ENCODE measurements around a stretch of chr22.

DNA sequence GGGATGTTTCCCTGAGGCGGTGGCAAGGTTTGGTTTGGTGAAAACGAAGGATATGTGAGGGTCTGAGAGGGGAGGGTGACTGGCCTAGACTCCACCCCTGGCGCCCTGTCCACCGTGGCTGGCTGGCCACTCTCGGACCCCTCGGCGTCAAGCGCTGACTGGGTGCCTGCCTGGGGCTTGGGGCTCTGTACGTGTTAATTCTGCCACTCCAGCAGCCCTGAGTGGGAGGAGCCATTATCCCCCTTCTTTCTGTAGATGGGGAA lies 70.9 kb upstream of the PPARA start:
- RRBS: no CpG with 5 or more reads among the region's 9 CpGs

- RRBS: no CpG with 5 or more reads among the region's 18 CpGs
Observed at GRCh38 chr22:46103107-46103698, 47.1 kb upstream of the PPARA start.

DNA sequence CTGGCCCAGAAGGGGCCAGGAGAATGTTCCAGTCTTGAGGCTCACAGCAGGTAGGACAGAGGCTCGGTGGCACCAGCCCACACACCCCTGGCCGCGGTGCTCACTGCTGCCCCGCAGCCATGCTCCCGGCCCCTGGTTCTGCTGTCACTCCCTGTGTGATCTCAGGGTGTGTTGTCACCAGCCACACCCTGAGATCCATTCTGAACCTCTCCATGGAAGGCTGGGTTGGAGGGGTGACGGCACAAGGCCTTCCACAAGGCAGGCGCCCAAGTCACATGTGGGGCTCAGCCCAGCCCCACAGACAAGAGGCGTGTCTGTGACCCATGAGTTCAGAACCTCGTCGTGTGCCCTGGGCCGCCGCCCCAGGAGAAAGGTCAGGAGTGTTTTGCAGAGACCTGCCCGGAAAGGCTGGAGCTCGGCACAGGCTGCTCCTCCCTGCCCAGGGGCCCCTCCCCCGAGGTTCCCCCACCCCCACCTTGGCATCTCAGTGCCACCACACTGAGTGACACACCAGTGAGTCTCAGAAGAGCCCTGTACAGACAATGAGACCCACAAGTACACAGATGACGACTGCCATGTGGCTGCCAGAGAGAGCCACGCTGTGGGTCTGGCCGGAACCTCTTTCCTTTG lies 23.9 kb upstream of the PPARA start:
- RRBS: 97% methylated on average over 2 of the region's 18 CpGs

GRCh38 chr22:46155944-46156569 lies 5.7 kb downstream of the PPARA start:
- RRBS: no CpG with 5 or more reads among the region's 6 CpGs

DNA sequence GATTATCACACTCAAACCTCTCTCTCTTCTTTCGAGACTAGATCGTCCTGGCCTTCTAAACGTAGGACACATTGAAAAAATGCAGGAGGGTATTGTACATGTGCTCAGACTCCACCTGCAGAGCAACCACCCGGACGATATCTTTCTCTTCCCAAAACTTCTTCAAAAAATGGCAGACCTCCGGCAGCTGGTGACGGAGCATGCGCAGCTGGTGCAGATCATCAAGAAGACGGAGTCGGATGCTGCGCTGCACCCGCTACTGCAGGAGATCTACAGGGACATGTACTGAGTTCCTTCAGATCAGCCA lies 15.0 kb downstream of the CDPF1 start:
- RRBS: 56% methylated on average over 1 of the region's 12 CpGs

- RRBS: 7% methylated on average over 18 of the region's 115 CpGs
Observed at GRCh38 chr22:46262389-46263240, 528 bp downstream of the PKDREJ start.

DNA sequence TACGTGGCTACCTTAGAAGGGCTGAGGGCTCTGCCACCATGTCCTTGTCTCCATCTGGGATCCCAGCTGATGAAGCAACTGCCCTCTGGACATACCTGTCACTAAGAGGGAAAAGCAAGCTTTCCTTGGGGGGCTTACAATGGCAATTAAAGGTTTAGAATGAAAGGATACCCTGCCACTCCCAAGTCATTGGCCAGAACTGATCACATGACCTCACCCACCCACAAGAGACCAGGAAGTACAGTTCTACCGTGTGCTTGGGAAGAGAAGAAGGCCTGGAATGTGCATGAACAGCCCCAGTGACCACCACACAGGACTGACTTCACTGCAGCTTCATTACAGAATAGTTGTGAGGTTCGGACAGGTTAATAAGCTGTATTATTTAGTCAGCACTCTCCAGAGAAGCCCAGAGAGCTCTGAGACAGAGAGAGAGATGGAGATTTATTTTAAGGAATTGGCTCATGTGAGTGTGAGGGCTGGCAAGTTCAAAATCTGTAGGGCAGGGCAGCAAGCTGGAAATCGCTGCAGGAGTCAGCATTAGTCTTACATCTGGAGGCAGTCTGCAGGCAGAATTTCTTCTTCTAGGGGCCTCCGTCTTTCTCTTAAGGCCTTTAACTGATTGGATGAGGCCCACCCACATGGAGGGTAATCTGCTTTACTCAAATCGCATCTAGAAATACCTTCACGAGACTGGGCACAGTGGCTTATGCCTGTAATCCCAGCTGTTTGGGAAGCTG lies 8.1 kb downstream of the TTC38 start:
- RRBS: no CpG with 5 or more reads among the region's 7 CpGs

- RRBS: 60% methylated on average over 1 of the region's 28 CpGs
Observed at GRCh38 chr22:46280571-46281761, 13.2 kb downstream of the TTC38 start.

DNA sequence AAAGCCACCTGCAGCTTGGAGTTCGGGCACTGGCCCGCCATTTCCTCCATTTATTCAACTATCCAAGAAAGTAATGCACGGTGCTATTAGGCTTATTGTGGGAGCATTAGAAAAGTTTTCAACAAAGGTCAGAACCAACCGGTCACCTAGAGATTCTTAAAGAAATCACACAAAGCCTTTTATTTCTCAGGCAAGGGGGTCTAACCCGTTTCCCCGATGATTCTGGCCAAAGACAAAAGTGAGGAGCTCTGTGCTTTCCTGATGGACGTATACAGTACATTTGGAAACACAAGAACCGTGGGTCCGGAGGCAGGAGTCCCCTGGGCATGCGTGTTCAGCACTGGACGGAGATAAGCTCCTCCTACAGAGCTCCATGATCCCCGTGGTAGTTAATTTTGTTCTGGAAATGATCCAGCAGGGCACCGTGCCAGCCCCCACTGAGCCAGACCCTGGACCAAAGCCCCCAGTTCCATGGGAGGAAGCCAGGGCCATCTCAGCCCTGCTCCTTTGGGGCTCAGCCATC lies 83.2 kb downstream of the TRMU start:
- RRBS: no CpG with 5 or more reads among the region's 13 CpGs

DNA sequence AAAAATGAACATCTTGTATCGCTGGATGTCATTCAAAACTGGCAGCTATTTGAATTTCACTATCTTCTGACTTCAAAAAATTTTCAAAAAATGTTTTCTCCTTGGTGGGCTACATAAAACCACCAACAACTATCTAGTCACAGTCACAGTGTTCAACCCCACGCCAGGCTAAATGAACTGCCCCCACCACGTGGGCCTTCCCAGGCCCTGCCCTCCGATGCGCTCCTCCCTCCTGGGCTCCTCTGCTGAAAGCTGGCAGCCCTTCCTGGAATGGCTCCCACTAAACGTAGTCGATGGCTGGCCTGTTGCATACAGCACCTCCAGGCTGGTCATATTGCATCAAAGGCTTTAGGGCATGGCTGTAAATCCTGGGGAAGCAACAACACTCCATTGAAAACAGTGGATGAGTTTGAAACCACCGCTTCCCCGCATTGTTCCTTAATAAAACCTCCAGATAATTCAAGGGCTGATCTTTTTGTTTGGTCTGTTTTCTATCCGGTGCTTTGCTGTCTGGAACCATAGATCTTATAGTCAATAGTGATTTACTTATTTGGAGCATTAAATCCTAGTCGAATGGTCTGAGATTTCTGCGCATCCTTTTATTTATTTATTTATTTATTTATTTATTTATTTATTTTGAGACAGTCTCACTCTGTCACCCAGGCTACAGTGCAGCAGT lies 6.7 kb downstream of the CELSR1 start:
- RRBS: no CpG with 5 or more reads among the region's 12 CpGs

- RRBS: no CpG with 5 or more reads among the region's 17 CpGs
Observed at GRCh38 chr22:46581505-46582353, 38.5 kb upstream of the GRAMD4 start.

DNA sequence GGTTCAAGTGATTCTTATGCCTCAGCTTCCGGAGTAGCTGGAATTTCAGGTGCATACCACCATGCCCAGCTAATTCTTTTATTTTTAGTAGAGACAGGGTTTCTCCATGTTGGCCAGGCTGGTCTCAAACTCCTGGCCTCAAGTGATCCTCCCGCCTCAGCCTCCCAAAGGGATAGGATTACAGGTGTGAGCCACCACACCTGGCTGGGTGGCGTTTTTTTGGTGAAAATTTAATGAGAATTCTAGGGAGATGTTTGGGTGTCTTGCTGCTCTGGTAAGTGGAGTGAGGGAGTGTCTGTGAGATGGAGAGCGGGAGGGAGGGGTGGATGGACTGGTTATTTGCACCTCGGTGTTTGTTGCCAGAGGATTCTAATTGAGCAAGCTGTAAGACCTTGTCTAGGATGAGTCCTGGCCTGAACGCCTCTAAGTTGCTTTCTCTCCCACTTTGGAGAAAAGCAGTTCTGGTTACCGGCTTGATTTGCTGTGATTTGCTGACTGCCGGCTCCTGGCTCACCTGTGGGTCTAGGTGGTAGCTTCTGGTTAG lies 22.0 kb upstream of the GRAMD4 start:
- RRBS: no CpG with 5 or more reads among the region's 8 CpGs

- RRBS: 8% methylated on average over 2 of the region's 18 CpGs
Observed at GRCh38 chr22:46612796-46613300, 7.3 kb upstream of the GRAMD4 start.

- RRBS: 33% methylated on average over 3 of the region's 25 CpGs
Observed at GRCh38 chr22:46613301-46614054, 6.7 kb upstream of the GRAMD4 start.

- RRBS: 54% methylated on average over 2 of the region's 18 CpGs
Observed at GRCh38 chr22:46618687-46619183, 1.5 kb upstream of the GRAMD4 start.

DNA sequence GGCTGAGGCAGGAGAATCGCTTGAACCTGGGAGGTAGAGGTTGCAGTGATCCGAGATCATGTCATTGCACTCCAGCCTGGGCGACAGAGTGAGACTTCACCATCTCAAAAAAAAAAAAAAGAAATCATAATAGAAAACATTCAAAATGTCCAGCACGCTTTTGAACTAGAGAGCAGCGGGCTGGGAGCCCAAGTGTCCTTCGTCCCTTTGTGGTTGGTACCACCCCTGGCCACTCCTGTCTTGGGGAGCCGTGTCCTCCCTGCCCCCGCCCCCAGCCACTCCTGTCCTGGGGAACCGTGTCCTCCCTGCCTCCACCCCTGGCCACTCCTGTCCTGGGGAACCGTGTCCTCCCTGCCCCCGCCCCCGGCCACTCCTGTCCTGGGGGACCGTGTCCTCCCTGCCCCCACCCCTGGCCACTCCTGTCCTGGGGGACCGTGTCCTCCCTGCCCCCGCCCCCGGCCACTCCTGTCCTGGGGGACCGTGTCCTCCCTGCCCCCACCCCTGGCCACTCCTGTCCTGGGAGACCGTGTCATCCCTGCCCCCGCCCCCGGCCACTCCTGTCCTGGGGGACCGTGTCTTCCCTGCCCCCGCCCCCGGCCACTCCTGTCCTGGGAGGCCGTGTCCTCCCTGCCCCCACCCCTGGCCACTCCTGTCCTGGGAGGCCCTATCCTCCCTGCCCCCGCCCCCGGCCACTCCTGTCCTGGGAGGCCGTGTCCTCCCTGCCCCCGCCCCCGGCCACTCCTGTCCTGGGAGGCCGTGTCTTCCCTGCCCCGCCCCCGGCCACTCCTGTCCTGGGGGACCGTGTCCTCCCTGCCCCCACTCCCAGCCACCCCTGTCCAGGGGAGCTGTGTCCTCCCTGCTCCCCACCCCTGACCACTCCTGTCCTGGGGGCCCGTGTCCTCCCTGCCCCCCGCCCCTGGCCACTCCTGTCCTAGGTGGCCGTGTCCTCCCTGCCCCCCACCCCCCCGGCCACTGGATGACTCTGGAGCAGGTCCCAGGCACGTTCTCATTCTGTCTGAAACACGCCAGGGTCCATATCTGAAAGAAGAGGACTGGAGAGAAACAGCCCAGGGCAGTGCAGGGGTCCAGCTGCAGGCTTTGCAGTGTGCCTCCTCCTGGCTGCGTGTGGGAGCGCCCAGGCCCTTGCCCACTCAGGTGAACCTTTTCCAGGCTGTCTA lies 15.0 kb downstream of the GRAMD4 start:
- RRBS: 31% methylated on average over 3 of the region's 41 CpGs

DNA sequence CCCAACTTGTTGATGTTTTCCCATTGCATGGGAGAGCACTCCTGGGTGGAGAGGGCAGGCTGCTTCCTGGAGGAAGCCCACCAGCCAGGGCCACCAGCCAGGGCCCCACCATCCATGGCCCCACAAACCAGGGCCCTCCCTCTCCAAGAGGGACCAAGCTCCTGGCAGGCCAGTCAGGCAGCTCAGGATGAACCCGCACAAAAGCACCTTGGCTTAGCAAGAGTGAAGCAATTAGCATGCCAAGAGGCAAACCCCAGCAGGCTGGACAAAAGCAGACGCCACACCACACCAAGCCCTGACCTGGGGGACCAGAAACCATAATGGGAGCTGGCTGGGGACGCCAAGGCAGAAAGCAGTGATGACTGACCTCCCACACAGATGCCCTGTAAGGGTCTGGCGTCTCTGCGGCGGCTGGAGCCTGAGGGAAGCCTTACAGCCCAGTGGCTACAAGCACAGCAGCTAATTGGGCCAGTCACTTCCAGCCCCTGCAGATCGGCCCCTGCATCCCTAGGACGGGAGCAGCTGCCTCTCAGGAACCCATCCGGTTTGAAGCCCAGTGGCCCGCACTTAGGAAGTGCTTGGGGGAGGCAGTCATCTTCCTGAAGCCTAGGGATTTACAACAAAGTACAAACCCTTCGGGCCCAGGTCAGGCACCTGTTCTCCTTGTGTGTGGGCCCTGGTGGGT lies 2.0 kb downstream of the CERK start:
- RRBS: no CpG with 5 or more reads among the region's 11 CpGs

- RRBS: no CpG with 5 or more reads among the region's 3 CpGs
Observed at GRCh38 chr22:46754890-46755089, 7.7 kb upstream of the TBC1D22A start.

DNA sequence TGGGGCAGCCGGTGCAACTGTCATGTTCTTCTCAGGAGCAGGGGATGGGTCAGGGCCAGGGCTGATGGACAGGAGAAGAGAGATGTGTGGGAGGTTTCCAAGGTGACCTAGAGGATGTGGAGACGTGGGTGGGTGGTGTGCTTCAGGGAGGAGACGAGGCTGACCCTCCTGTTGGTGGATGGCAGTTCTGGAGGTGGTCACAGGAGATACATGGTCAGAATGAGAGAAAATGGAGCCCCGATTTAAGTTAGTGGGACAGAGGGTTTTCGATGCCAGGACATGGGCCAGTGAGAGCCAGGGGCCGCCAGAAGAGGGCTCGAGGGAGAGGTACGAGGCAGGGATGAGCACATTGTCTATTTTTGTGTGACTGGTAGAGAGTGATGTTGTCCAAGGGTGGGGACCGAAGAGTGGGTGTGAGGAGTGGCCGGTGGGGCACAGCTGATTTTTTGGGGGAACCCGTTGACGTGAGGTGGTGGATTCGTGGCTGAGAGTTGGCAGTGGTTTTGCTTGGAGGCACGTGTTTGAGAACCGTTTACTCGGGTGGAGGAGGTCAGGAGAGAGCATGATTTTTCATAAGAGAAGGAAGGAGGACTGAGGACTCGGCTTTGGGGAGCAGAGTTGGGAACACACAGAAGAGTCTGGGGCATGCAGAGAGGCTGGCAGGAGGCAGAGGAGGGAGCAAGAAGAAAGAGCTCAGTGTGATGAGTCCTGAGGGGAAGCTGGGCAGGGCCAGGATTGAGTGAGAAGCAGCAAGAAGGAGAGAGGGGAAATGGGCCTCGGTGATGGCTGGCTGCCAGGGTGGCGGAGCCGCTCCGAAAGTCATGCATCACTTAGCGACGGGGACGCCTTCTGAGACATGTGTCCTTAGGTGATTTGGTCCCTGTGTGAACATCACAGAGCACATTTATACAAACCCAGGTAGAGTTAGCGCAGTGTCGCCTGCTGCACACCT lies 14.8 kb downstream of the TBC1D22A start:
- RRBS: no CpG with 5 or more reads among the region's 26 CpGs

- RRBS: no CpG with 5 or more reads among the region's 5 CpGs
Observed at GRCh38 chr22:46780411-46780740, 17.9 kb downstream of the TBC1D22A start.